GM12892 (cell line): ENCODE measurements around the gene PHB1.

GRCh38 chr17:49224432-49225461, 5.8 kb downstream of the PHOSPHO1 start:
- RRBS = 5% methylated on average over 5 of the region's 83 CpGs

- RRBS = no CpG with 5 or more reads among the region's 2 CpGs
These were observed 1.9 kb downstream of the ZNF652 start for GRCh38 chr17:49360206-49360425.

- RRBS = 0% methylated on average over 3 of the region's 45 CpGs
These were observed at the start of gene PHB1 for GRCh38 chr17:49414417-49415533. TSS of gene PHB1 (minus strand) at chr17:49414882.

- RRBS = no CpG with 5 or more reads among the region's 18 CpGs
These were observed 13.5 kb upstream of the SPOP start for GRCh38 chr17:49691026-49692259.

DNA sequence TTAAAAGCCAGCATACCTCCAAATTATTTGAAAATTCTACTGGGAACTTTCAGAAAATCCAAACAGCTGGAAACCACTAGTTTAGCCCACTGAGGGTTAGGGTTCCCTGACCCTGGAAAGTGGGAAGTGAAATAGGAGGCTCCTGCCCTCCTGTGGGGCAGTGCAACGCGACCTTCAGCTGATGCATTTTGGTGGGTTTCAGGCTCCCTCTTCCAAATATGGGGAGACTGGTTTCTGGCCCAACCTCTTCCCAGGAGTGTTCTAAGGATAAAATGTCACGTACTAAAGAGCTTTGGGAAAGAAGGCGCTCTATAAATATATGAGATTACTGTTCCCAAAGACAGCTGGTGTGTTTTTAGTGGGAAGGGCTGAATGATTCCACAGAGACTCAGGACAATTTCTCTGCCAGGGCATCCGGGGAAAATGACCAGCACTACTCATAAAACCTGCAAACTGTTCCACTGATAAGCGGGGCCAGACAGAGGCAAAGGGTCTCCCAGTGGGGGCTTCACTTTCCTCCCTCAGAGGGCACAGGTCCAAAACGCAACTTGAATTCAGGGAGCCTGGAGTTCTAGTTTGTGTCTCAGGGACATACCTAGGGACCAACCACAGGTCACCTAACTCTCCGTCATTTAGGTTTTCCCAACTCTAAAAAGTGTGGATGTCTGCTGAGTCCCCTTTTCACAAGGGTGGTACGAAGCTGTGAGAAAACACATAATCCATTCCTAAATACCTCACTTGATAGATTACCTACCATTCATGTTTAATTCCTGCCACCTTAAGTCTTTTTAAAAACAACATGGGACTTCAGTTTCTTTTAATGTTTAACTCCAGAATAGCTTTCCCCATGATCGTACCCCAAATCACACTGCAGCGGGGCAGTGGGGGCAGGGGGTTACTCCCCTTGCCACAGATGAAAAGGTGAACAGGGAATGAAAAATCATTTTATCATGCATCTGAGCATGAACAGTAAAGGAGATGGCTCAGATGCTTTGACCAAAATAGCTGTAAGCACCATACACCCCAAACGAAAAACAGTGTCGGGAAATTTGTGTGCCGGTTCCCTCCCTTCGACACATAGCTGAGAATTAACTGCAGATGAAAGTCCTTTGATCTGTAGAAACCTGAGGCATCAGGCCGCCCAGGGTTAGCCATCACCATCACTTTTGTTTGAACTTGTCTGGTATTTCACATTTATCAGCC, 9.4 kb downstream of the SLC35B1 start:
- RRBS = no CpG with 5 or more reads among the region's 16 CpGs

- RRBS = no CpG with 5 or more reads among the region's 12 CpGs
These were observed 9.9 kb upstream of the SLC35B1 start for GRCh38 chr17:49717347-49718360.

- RRBS = no CpG with 5 or more reads among the region's 9 CpGs
These were observed 22.7 kb downstream of the FAM117A start for GRCh38 chr17:49740734-49742037.

GRCh38 chr17:49787337-49787795, 1.1 kb upstream of the KAT7 start:
- RRBS = no CpG with 5 or more reads among the region's 6 CpGs

GRCh38 chr17:49805216-49805771, 16.8 kb downstream of the KAT7 start:
- RRBS = no CpG with 5 or more reads among the region's 4 CpGs

GRCh38 chr17:49832364-49832692, 15.5 kb downstream of the TAC4 start:
- RRBS = no CpG with 5 or more reads among the region's 2 CpGs

- RRBS = no CpG with 5 or more reads among the region's 8 CpGs
These were observed 18.2 kb upstream of the ITGA3 start for GRCh38 chr17:50037634-50038092.

DNA sequence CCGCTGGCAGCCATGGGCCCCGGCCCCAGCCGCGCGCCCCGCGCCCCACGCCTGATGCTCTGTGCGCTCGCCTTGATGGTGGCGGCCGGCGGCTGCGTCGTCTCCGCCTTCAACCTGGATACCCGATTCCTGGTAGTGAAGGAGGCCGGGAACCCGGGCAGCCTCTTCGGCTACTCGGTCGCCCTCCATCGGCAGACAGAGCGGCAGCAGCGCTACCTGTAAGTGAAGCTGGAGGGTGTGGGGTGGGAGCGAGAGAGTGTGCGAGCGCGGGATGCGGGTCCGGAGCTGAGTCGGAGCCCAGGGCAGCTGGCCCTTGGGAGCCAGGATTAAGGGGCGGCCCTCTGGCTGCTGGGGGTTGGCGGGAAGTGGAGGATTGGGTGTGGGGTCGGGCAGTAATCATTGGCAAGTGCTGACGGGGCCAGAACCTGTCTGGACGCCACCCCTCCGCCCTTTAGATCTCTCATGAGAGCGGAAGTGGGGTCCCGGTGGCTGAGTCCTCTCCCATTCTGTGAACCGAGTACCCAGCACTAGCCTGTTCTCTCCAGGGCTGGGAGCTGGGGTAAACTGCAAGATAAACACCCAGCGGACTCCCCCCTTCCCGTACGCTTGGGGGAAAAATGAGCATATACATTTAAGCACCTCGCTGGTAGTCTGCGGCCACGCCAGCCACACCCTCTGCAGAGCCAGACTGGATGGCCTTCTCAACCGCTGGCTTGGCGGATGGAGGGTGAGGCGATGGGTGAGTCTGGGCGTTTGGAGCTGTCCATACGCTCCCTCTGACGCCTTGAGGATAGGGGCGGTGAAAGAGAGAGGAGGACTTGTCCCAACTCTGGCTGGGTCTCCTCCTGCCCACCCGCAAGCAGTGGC, 751 bp downstream of the ITGA3 start:
- RRBS = 1% methylated on average over 17 of the region's 55 CpGs

- RRBS = no CpG with 5 or more reads among the region's 8 CpGs
These were observed 5.1 kb downstream of the ITGA3 start for GRCh38 chr17:50060798-50061582.

DNA sequence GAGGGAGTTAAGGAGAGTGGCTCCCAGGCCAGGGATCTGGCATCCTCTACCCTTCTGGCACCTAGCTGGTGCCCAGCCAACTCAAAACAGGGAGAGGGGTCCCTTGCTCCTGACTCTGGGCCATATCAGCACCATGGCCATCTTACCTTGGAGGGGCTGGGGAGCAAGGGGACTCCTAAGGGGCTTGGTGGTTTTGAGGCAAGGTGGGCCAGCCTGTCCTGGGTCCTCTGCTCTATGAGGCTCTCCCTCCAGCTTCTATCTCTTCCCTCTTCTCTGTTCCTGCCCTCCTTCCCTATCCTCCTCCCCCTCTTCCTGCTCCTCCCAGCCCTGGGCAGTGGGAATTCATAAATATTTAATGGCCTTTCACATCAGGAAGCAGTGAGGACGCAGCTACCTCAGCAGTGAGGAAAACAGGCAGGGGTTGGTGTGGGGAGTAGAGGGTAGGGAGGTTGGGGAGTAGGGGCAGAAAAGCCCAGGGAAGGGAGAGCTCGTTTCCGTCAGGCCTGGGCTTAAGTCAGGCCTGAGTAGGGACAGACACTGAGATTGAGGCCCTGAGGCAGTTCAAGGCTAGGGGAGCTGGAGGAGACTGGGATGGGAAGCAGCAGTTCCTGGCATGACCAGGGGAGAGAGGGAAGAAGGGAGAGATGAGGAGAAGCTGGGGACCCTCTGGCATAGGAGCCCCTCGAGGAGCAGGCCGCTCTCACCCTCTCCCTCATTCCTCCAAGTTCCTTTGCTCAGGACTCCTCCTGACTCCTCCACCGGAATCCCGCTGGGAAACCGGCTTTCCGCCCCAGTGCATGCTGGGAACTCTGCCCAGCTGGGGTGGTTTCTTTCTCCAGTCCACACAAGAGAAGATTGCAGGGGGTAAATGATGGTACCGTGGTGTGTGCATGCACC, 6.3 kb downstream of the SAMD14 start:
- RRBS = no CpG with 5 or more reads among the region's 10 CpGs

GRCh38 chr17:50135848-50136433, 6.0 kb upstream of the SAMD14 start:
- RRBS = no CpG with 5 or more reads among the region's 15 CpGs

DNA sequence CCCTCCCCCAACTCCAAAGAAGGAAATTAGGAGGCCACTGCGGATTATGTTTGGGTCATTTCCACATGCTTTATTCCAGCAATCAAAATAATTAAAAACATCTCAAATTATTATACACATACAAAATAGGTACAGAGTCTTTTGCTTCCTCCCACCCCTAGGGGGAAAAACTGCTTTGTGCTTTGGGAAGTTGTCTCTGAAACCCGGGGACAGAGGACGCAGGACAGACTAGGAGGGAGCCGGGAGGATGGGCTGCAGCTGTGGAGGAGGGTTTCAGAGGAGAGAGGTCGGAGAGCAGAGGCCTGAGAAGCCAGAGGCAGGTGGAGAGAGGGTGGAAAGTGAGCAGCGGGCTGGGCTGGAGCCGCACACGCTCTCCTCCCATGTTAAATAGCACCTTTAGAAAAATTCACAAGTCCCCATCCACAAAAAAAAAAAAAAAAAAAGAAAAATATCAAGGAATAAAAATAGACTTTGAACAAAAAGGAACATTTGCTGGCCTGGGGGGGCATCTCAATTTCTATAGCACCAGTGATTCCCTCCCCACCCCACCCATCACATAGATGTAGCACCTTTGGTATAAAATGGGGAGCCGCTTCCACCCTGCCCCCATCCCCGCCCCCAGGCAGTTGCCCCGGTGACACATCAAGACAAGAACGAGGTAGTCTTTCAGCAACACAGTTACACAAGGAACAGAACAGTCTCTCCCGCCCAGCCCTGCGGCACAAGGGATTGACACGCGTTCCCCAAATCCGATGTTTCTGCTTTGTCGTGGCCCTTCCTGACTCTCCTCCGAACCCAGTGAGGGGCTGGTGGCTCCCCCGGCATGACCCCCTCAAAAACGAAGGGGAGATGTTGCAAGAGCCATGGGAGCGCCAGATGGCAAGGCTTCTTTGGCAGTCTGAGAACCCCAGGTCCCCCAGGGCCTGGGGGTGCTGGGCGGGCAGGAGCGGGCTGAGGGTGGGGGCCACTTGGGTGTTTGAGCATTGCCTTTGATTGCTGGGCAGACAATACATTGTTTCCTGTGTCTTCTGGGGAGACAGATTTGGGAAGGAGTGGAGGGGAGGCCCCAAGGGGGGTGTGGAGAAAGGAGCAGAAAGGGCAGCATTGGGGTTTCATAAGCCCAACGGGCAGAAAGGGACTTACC, 17.0 kb downstream of the COL1A1 start:
- RRBS = 0% methylated on average over 2 of the region's 25 CpGs

DNA sequence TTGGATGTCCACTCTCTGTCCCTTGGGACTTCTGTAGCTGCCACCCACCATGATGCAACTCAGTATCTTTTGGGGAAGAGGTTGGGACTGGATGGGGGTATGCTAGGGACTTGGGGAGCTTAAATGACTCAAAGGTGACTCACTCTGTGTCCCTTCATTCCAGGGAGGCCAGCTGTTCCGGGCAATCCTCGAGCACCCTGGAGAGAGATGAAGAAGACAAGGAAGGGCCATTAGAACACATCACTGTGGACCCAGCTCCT, 4.6 kb downstream of the COL1A1 start:
- RRBS = no CpG with 5 or more reads among the region's 2 CpGs

GRCh38 chr17:50275204-50275606, 939 bp downstream of the TMEM92 start:
- RRBS = 42% methylated on average over 2 of the region's 8 CpGs

DNA sequence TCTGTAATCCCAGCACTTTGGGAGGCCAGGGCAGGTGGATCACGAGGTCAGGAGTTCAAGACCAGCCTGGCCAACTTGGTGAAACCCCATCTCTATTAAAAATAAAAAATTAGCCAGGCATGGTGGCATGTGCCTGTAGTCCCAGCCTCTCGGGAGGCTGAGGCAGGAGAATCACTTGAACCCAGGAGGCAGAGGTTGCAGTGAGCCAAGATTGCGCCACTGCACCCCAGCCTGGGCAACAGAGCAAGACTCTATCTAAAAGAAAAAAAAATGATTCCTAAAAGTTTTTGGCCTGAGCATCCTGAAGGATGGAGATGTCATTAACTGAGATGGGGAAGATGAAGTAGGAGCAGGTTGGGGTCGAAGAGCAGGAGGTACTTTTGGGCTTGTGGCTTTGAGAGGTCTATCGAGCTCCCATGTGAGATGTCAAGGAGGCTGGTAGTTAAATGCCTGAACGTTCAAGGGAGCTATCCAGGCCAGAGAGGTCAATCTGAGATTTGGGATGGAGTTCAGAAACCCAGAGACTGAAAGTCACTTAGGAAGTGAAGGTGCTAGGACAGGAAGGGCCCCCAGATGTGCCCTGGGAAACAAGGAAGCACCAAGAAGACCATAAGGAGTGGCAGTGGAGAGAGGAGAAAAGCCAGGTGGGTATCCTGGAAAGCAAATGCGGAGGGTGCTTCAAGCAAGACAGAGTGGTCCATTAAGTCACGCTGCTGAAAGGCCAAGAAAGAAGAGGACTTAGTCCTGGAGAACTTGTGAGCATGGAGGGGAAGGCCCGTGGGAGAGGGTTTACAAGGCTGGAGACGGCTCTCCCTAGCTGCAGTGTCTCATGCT, 5.7 kb downstream of the XYLT2 start:
- RRBS = no CpG with 5 or more reads among the region's 10 CpGs

- RRBS = no CpG with 5 or more reads among the region's 9 CpGs
These were observed 8.4 kb downstream of the MRPL27 start for GRCh38 chr17:50364370-50365224.